HT-29 (cell line): ENCODE results near the genes AVPR1A, SRGAP1, TBC1D30 and WIF1.

- RAMPAGE, long total RNA, result no peak
Measured at GRCh38 chr12:62604618-62604894, 137.9 kb downstream of the MON2 start.

DNA sequence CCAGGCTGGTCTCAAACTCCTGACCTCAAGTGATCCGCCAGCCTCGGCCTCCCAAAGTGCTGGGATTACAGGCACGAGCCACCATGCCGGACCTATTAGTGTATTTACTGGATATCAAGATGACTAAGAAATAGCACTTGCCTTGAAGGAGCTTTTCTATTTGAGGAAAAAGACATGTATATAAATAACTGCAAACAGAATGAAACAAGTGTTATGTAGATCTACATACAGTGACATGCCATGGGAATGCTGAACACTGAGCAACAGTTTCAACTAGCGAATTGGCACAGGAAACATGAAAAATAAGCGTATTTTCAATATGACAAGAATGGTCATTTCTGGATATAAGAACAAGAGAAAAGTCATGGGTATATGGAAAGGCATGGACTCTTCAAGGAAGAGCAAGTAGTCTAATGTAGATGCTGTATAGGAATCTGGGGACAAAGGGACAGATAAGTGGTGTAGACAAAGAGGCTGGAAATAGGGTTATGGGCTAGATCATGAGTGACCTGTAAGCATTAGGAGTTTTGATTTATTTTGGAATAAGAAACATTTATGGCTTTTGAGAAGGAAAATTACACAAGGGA is 147.2 kb downstream of the MON2 start:
- RAMPAGE, long total RNA, result no peak

- RAMPAGE, long total RNA, result no peak
Measured at GRCh38 chr12:62731719-62732520, 203.0 kb downstream of the PPM1H start.

GRCh38 chr12:62933822-62934222 is 1.1 kb downstream of the PPM1H start:
- RAMPAGE, long total RNA, result no peak

GRCh38 chr12:63150054-63150714 is 817 bp downstream of the AVPR1A start:
- RAMPAGE, long total RNA, result no peak

GRCh38 chr12:63150715-63151448 is at the start of gene AVPR1A:
AVPR1A (minus strand) TSS chr12:63151201.
- RAMPAGE, long total RNA, result no peak

GRCh38 chr12:63844200-63844948 is at the start of gene SRGAP1:
SRGAP1 (plus strand) TSS chr12:63844700.
- RAMPAGE, long total RNA, result no peak

DNA sequence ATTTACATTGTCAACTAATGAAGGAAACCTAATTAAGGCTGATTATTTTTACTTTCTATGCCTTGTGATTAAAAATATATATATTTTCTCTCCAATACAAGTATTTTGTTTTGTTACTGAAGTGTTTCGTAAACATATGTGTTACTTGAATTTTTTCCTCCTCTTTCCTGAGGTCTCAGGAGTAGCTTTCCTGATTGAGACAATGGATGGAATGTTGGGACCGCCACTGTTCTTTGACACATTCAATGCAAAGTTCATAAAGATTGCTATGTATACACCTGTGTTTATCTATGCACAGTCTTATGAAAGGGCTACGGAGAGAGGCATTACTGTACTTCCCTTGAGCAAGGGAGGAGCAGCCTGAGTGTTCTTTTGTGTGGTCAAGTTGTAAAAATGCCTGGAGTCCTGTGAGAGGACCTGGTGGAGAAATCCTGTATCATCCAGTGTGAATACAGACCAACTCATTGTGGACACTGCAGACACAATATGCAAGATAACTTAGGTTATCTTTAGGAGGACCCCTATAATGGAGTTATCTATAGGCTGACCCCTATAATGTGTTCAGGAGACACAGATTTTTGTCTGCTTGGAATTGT is 1.2 kb downstream of the SRGAP1 start:
- RAMPAGE, long total RNA, result no peak

DNA sequence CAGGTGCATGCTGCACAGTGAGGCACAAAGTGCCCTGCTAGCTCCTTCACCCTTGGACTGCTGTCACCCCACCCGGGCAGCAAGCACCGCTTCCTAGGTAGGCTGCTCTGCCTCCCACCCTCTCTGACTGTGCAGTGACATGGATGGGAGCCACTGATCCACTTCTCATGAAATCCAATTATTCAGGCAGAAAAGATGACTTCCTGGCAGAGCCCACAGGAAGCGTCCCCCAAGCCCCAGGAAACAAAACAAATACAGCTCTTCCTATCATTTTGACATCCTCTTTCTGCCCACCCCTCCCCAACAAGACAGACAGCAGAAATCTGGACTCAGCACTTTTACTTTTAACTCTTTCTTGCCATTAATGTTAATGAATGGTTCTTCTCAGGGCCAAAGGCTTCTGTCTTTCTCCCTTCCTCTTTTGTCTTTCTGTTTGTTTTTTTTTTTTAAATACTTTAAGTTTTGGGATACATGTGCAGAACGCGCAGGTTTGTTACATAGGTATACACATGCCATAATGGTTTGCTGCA is 100.4 kb downstream of the SRGAP1 start:
- RAMPAGE, long total RNA, result no peak

DNA sequence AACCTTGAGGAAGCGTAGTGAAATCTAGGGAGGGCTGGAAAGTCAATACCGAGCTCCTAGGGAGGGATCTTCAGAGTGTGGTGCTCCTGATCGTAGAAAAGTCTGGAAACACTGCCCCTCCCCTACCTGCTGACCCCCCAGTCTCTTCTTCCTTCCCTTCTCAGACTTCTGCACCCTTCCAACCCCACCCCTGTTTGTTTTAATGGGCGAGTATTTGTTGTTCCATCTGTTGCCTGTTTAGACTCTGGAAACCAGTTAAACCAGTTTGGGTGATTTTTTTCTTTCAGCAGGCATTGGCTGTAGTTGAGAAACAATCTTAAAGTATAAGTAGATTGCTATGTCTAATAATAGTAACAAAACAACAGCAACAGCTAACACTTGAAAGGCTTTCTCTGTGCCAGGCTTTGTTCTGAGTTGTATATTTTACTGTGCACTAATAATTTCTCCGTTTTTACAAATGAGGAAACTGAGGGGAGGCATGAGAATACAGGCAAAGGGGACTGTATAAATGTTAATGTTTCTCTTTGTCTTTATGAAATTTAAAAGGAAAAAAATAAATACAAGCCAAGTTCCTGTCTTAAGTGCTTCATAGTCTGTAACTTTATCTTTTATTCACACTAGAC is 141.4 kb downstream of the KICS2 start:
- RAMPAGE, long total RNA, result no peak

- RAMPAGE, long total RNA, result no peak
Measured at GRCh38 chr12:64104397-64104824, 117.7 kb downstream of the KICS2 start.

GRCh38 chr12:64389105-64389466 is 1.5 kb downstream of the C12orf56 start:
- RAMPAGE, long total RNA, result no peak

DNA sequence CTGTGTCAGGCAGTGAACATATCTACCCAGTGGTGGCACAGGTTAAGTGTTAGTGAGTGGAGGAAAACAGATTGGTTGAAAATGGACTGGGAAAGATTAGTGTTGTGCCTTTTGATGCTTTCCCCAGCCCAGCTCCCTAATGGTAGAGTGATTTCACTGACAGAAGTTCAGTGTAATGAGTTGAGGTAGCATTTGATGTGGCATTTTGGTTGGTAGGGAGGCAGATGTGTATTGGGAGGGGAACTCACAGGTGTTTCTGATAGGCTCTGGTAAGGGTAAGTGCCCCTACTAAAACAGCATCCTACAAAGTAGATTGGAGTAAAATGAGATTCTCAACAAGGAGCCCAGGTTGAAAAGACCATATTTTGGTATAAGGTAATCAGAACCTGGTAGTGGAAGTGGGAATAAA is 4.2 kb downstream of the TBK1 start:
- RAMPAGE, long total RNA, result no peak

GRCh38 chr12:64542621-64543114 is 67.6 kb upstream of the RASSF3 start:
- RAMPAGE, long total RNA, result no peak

GRCh38 chr12:64691229-64691848 is 67.9 kb downstream of the GNS start:
- RAMPAGE, long total RNA, result no peak

GRCh38 chr12:64824317-64824802 is at the start of gene TBC1D30:
TBC1D30 (plus strand) TSS chr12:64824647.
- RAMPAGE, long total RNA, result no peak

DNA sequence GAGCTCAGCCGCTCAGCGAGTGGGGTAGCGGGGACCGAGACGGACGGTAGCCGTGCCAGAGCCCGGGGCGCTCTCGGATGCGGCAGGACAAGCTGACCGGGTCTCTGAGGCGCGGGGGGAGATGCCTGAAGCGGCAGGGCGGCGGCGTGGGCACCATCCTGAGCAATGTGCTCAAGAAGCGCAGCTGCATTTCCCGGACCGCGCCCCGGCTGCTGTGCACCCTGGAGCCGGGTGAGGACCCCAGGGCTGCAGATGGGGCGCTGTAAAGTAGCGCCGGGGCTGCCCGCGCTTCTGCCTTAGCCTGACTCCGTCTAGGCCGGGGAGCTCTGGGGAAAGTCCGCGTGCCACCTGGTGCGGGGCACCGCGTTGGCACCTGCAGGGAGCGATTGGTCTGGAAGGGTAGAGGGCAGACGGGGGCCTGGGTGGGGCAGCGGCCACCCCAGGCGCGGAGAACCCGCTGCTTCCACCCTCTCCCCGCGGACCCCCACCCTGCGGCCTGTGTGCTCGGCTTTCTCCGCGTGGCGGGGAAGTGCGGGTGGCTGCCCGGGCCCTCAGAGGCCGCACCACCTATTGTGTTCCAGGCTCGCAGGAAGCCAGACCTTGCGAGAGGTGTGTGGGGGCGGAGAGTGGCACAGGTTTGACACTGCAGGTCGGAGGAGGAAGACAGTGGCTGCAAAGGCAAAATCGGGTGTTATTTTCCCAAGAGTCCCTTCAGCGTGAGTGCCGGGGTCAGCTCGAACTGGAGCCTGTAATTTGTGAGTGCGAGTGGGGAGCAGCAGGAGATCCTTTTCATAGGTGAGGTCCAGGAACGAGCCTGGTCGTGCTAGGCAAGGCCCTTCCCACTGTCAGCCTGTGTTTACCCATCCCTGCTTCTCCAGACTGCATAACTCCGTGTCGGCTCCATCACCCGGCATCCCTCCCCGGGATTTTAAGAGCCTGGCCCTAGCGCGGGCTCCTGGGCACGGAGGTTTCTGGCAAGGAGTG is 648 bp downstream of the TBC1D30 start:
- RAMPAGE, long total RNA, result no peak

DNA sequence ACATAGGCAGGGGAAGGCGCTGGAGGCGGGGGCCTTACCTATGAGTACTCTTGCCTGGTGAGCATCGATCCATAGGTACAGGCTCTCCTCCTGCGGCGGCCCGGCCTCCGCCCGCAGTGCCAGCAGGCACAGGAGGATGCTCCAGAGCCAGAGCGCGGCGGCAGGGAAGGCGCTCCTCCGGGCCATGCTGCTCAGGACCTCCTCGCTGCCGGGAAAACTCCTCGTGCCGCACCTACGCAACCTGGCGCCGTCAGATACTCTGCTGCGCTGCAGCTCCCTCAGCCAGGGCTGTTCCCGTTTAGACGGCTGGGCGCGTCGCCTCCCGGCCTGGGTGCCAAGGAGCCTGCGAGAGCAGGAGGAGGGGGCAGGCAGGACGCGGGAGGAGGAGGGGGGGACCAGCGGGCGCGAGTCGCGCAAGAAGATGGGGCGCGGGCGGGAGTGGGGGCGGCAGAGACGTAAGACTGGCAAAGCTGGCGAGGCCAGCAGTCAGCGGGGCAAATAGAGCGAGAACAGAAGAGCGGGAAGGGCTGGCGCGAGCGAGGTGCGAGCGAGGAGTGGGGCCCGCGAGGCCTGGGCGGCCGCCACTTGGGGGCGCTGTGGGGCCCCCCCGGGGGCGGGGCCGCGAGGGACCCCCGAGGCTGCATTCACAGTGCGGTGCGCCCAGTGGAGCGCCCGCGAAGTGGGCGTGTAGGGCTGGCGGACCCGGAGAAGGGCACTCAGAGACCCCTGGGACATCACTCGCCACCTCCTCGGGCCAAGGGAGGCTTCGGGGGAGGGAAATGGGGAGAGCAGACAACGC is at the start of gene WIF1:
WIF1 (minus strand) TSS at position 300 of the 799 bp plus-strand sequence.
- RAMPAGE, long total RNA, result no peak

DNA sequence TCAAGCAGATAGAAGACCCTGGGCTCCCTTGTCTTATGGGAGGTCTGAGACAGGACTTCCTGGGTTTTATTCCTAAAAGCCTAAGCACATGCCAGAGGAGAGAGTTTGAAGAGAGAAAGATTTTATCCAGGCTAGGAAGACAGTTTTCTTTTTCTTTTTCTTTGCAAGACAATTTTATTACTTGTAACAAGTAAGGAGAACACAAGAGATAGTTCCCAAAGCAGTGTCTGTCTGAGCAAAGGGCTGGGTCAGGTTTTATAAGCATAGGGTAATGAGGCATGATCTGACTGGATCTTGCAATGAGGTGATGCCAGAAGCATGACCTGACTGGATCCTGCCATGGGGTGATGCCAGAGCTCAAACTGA is 180.4 kb upstream of the HMGA2 start:
- RAMPAGE, long total RNA, result no peak

DNA sequence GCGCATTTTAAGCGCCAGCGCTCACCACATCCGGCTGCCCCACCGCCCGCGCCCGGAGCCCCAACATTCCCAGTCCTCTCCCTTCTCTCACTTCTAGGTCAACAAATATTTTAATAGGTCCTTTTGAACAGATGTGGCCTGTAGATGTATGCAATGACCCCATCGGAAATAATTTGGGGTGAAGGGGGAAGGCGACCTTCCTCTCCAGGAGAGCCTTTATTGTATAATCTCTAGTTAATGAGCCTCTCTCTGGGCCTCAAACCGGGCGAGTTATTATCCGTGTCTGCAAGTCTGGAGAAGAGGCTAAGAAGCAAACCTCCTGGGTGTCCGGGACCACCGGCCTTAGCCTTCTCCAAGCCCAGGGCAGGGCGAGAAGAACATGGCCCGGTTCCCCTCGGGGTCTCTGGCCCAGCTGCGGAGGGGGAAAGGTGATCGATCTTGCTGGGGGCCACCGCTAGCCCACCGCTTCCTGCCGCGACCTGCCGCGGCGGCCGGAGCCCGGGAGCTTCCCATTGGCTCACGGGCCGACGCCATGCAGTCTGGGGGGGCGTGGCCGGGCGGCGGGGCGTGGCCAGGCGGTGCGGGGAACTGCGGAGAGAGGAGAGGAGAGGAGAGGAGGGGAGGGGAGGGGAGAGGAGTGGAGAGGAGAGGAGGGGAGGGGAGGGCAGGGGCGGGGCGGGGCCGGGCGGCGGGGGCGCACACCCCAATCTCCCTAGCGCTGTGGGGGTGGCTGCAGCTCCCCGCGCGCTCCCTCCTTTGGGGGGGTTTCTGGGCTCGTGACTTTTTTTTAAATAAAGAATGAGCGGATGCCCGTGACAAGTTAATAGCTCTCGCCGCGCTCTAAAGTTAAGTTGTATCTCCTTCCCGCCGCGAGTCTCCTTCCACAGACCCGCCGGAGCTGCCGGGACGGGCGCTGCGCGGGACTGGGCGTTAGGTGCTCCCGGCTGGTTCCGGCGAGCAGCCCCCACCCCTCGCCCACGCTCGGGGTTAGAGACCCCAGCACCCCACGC is 83.0 kb upstream of the HMGA2 start:
- RAMPAGE, long total RNA, result no peak